Natural killer cell (primary cell): ENCODE data around the genes CCDC80, CFAP44 and CCDC191.

DNA sequence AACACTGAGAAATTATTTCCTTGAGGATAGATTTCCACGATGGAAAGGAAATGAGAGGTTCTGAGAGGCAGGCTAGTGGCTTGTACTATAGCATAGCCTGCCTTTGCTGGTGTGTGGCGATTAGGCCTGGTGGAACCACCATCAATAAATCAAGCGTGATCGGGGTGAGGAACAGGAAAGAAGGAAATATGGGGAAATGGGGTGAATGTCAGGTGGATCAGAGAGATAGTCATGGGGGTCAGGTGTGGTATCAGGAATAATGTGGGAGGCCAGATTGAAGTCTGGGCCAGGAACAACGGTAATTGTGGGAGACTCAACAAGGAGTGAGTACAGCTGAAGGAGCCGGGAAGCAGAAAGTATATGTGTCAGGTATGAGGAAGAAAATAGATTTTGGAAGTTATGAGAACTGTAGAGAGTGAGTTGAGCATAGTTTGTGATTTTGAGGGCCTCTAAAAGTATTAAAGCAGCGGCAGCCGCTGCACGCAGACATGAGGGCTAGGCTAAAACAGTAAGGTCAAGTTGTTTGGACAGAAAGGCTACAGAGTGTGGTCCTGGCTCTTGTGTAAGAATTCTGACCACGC is 80.0 kb downstream of the BTLA start:
- PRO-cap: no peak

GRCh38 chr3:112421333-112422044 is 77.8 kb downstream of the BTLA start:
- PRO-cap: no peak

DNA sequence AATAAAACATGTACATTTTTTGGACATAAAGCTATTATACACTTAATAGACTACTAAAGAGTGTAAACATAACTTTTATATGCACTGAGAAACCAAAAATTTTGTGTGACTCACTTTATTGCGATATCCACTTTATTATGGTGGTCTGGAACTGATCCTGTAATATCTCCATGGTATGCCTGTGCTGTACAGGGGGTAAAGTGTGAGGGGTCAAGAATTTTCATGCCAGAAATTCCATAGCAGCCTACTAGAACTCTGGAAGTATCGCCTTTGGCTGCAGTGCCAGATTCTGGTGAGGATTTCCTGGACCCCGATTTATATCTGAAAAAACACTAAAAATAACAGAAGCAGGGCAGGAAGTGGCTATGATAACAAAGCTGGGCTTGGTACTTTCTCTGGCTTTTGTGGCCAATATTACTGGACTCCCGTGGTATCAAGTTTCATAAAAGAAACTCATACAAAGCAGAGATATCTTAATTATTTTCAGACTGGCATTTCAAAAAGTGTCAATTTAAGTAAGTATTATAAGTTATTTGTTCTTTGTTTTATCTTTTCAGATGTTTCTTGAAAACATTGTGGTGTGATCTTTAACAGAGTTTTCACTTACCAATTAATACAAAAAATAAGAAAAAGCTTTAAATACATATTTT is 36.4 kb downstream of the CCDC80 start:
- PRO-cap: no peak

DNA sequence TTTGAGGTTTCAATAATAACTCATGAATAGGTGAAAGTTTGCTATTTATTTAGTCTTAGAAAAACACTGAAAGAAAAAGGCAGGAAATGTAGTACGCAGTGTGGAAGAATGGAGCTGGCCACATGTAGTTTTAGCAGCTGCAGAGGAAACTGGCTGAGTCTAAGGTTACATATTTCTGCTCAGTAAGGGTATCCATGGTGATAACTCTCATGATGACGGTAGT is 35.8 kb downstream of the CCDC80 start:
- PRO-cap: no peak

GRCh38 chr3:112612135-112612716 is 28.7 kb downstream of the CCDC80 start:
- PRO-cap: no peak

DNA sequence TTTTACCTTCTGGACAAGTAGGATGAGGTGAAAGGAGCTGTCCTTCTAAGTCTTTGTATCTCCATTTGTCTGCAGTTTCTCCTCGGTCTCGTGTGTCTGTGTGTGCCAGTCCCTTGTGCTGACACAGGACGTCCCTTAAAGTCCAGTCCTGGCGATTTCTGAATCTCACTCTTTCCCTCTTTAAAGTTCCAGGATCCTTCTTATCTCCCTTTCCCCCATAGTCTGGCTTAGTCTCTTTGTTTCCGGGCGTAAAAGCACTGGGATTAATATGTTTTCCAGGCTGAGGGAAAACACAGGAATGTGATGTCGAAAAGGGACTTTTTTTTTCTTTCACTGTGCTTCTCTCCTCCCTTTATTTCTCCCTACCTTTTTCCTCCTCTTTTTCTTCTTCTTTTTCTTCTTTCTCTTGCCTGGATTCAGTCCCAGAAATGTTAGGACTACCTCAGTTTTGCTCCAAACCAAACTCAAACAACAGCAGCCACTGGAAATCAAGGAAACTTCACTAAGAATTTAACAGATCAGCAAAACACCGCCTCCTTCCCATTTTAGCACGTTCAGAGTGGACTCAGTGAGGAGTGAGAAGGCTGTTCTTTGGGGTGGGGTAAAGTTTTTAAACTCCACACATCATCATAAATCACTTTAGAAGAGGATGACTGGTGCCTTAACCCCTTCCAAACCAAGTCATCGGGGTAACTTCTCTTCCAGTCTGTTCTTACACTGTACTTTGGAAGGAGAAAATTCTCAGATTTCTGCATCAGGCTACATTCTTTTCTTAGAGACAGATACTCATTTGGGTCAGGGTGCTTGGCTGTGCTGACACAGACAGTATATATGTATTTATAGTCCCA is at the start of gene CCDC80:
TSS of gene CCDC80 (minus strand) at position 586 of the 848 bp plus-strand sequence.
- PRO-cap: no peak

DNA sequence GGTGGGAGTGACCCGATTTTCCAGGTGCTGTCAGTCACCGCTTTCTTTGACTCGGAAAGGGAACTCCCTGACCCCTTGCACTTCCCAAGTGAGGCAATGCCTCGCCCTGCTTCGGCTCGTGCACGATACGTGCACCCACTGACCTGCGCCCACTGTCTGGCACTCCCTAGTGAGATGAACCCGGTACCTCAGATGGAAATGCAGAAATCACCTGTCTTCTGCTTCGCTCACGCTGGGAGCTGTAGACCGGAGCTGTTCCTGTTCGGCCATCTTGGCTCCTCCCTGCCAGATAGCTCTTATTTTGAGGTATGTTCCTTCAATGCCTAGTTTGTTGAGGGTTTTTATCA is 23.9 kb upstream of the CCDC80 start:
- PRO-cap: no peak

DNA sequence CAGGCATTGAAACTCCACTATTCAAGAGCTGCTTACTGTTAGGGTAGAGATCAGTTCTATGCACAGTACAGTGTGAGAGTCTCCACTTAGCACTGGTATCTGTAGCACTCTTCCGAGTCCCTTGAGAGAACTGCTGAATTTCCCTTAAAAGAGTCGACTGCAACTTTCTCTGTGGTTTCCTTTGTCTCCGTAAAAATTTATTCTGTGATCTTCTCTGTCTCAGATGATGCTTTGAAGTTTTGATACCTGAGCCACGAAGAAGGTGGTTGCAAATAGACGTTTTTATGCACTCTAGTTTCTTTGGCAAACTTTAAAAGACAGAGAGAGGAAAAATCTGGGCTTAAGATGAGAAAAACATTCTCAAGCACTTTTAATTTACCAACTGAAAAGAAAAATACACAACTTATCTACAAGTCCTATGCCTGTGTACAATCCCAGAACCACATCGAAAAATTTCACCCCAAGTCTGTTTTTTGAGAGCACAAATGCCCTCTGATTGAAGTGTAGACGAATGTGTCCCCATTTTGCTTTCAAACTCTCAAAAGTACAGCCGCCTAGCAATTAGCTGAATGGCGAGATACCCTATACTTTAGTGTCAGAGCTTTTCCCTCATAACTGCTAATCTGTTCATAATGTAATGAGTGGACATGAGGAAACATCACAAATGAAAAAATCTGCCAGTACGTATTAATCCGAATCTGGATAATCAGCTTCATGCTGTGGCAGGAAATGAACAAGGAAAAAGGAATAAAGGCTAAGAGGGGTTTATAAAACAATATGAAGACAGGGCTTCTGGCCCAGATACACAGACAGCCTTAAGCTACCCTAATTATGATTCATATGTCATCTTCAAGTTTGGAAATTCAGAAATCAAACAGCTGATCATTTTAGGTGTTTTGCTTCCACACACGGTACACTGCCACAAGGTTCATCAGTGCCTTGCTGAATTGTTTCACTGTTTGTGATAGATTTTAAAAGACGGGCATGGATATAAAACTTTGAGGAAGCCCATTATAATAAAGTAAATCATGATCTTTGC is 13.5 kb downstream of the NEPRO start:
- PRO-cap: no peak

DNA sequence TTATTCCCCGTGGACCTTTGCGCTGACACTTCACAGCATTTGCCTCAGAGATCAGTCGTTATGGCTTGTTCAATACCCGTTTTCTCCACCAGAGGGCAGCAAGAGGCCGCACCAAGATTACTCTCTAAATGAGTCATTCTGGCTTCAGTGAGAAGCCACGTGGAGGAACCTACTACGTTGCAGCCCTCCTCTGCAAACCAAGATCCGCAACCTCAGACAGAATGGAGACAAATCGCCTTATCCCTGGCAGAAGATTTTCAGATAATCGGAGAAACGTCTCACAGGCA is 31.8 kb upstream of the NEPRO start:
- PRO-cap: no peak

GRCh38 chr3:113051665-113052187 is 32.3 kb upstream of the NEPRO start:
- PRO-cap: no peak

DNA sequence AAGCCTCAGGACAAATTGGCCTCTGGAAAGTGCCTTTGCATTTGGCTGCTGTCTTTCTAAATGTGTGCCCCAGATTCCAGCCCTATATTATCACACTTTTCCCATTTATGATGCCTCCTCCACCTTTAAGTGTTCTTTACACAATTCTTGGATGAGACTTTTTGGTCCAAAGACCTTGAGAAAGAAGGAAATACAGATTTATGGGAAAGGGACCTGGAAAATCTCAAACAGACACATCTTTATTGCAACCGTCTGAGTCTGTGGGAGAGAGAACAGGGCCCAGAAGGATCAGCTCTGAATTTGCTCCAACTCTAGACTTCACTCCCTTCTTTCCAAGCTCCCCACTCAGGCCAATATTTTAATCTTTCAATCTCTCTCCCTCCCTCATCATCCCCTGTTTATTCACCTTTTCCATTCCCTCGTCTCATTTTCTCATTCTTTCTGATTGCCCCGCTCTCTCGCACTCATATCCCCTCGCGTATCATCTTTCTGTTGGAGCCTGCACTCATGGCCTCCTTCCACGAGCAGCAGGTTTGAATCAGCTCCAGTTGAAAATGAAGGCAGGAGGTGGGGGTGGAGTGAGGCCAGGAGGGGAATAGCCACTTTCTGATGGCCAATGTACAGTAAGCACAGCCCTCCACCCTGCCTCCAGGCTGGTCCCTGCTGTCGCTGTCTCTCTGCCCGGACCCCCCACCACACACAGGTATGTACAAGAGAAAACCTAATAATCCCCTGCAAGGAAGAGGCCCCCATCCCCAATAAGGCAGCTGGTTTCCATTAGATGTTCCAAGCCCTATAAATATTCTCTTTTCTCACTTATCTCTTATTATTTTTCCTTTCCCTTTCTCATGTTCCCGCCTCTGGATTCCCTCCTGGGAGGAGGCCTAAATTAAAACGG is 63.6 kb upstream of the BOC start:
- PRO-cap: no peak

DNA sequence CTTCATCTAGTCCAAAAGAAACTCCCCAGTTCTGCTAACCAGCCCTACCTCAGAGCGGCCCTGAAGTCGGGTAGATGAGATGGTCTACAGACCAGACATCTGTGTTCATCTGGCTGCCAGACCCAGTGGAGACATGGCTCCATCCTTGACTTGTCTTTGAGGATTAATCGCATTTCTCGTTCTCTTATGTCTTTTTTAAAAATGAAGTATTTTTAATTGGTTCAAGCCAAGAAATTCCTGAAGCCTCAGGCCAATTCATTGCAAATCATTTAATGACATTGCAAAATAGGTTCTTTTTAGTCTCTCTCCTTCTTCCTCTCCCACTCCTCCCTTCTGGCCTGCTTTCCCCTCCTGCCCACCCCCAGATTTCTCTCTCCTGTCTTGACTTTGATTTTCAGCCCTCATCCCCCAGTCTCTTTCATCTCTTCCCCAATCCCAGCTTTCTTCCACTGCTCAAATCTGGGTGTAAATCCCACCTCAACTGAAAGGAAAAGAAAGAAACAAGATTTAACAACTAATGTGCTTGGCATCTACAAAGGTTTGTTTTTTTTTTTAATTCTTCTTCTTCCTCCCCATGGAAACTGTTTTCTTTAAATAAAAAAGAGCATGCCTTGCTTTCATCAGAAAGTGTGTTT is 50.2 kb downstream of the BOC start:
- PRO-cap: no peak

DNA sequence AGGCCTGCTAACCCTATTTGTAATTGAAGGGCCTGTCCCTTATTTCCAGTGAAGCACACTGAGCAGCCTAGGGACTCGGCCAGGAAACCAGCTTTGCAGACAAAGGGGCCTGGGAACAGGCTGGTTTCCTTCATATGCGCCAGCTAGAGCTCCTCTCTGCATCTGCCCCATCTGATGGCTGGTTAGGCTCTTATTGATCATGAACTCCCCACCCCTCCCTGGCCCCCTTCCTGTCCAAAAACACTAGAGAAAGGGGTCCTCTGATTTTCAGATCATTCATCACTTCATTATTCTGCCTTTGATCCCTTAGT is 53.0 kb downstream of the BOC start:
- PRO-cap: no peak

- PRO-cap: bidirectional peak, plus-strand start at chr3:113441576, minus-strand start at chr3:113441493
Measured at GRCh38 chr3:113440848-113441811, at the start of gene CFAP44. Gene CFAP44 (minus strand): TSS chr3:113441493.

DNA sequence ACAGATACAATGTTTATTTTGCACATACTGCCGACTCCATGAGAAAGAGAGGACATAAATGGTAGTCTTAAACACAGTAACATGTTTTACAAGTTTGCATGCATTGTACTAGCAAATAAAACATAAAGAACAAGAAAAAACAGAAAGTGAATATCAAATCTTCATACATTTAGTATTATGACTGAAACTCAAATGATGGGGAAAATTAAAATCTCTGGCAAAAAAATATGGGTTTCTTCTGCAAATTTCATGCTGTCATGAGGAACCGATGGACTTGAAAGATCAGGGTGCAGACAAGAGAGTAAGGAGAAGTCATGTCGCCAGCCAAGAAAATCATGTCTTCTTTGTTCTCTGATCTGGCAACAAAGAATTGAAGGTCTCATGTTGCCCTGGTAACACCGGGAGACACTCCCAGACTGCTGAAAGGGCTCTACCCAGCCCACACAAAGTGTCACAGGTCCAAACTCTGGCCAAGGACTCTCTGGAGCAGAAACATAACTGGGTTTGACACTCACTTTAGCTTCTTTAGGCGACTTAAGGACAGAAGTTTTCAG is 42.7 kb downstream of the SIDT1 start:
- PRO-cap: no peak

GRCh38 chr3:113748688-113749292 is 2.0 kb downstream of the ATP6V1A start:
- PRO-cap: no peak

DNA sequence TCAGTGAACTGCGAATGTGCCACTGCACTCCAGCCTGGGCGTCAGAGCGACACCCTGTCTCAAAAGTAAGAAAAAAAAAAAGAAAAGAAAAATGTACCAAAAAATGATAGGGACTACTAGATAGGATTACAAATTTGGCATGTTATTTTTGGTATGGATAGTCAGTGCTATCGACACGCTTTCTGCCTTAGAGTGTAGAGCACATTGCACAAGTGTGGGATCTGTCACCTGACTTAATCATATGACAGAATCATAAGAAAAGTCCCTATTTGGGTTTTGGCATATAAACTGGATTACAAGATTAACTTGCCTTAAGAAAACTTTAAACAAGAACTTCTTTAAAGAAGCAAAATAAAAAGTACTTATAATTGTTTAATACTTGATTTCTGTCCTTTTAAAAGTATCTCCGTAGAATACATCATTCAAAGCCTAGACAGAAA is 7.7 kb downstream of the ATP6V1A start:
- PRO-cap: no peak

- PRO-cap: bidirectional peak, plus-strand start at chr3:114056271, minus-strand start at chr3:114056219; bidirectional peak, plus-strand start at chr3:114056802, minus-strand start at chr3:114056517; unidirectional peak, plus-strand start at chr3:114056959
Measured at GRCh38 chr3:114055995-114057098, at the start of gene CCDC191. Gene CCDC191 (minus strand): TSS chr3:114056526.

DNA sequence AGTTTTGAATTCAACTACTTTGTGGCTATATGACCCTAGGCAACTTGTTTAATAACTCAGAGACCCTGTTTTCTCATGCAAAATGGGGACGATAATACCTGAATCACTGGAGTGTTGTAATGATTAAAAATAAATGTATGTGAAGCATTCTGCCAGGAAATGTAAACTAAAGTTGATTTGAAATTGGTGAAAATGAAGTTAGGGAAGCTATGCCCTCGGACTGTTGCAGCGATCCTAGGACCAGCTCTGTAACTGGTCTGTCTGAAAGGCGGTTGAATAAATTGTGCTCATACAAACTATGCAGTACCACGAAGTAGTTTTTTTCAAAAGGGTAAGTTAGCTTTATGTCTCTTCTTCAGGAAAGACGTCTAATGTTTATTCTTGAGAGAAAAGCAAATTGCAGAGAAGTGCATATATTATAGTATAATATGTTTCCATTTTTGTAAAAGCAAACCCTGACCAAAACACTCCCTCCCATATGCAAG is 829 bp downstream of the QTRT2 start:
- PRO-cap: no peak

GRCh38 chr3:114213191-114213795 is 24.1 kb downstream of the ZNF80 start:
- PRO-cap: bidirectional peak, plus-strand start at chr3:114213714, minus-strand start at chr3:114213405